Adrenal gland (tissue), 7 donors: ENCODE data around the gene LIMS3.

GRCh38 chr2:109674979-109675507 is 60.9 kb downstream of the SOWAHC start:
- PRO-cap, 3 experiments = no peak in any of the 3 experiments
- RAMPAGE, long total RNA, 4 experiments = no peak in any of the 4 experiments
- RRBS = no CpG with 5 or more reads among the region's 7 CpGs

DNA sequence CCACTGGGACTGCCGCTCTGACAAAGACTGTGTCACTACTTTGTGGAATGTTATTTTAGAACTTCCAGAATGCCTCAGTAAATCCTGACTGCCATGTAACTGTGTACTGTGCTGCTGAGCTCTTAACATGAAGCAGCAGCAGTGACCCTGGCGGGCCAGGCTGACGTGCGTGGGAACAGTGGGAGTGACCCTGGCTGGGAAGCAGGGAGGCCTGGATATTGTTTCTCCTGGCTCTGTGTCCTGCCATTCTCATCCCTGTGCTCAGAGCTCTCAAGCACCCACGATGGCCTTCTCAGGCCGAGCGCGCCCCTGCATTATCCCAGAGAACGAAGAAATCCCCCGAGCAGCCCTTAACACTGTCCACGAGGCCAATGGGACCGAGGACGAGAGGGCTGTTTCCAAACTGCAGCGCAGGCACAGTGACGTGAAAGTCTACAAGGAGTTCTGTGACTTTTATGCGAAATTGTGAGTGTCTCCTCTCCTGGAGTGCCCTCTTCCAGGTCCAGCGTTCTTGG is at the start of gene LIMS3:
Gene LIMS3, plus strand, starts transcription at position 243 of the 515 bp plus-strand sequence.
- PRO-cap, 3 experiments = no peak in any of the 3 experiments
- RAMPAGE, long total RNA, 4 experiments = no peak in any of the 4 experiments
- RRBS = no CpG with 5 or more reads among the region's 17 CpGs

- PRO-cap, 3 experiments = no peak in any of the 3 experiments
- RAMPAGE, long total RNA, 4 experiments = no peak in any of the 4 experiments
- RRBS = no CpG with 5 or more reads among the region's 19 CpGs
These were observed 718 bp downstream of the MALL start for GRCh38 chr2:110114820-110115387.

DNA sequence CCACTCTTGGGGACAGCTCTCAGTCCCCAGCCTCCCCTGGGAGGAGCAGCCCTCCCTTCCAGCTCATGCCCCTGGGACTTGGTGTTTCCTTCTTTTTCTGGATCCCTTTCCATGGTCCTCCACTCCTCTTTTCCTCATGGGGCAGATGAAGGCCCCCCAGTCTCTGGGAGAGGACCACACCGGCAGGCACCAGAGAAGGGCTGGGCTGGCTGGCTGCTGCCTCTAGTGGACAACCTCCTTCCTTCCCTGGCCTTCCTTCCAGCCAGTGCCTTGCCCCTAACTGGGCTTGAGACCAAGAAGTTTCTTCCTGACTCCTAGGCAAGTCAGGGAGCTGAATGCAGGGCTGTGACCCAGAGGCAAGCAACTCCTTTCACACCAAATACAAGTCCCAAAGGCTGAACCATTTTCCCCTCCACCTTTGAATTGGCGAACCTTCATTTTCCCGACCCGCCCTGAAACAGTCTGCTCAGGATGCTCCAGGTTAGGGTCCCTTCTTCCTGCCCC is 770 bp upstream of the MALL start:
- PRO-cap, 3 experiments = no peak in any of the 3 experiments
- RAMPAGE, long total RNA, 4 experiments = no peak in any of the 4 experiments
- RRBS = no CpG with 5 or more reads among the region's 4 CpGs

DNA sequence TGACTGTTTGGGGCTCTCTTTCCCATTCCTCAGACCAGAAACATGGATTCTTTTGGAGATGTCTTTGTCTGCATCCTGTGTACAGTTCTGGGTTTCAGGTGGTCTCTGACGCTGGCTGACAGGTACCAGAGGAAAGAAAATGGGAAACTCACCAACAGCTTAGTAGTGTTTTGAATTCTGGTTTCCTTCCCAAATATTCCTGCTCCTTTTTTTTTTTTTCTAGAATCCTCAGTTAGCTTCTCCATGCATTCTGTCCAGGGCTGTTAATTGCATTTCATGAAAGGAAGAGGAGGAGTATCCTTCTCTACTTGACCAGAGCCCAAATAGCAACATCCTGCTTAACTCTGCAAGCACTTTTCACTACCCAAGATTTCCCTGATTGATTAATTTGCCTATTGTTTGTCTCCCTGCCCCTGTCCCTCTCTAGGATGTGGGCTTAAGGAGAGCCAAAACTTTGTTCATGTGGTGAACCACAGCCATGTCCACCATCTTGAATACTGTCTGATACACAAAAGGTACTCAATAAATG is 2.3 kb upstream of the MALL start:
- PRO-cap, 3 experiments = no peak in any of the 3 experiments
- RAMPAGE, long total RNA, 4 experiments = start-site peak on the minus strand in 2 of 4 experiments, centred at positions 280 to 281 of the sequence, 16 to 17 reads per replicate
- RRBS = no CpG with 5 or more reads among the region's 1 CpG

- PRO-cap, 3 experiments = no peak in any of the 3 experiments
- RAMPAGE, long total RNA, 4 experiments = no peak in any of the 4 experiments
- RRBS = no CpG with 5 or more reads among the region's 16 CpGs
These were observed 1.7 kb upstream of the BUB1 start for GRCh38 chr2:110679467-110679996.

DNA sequence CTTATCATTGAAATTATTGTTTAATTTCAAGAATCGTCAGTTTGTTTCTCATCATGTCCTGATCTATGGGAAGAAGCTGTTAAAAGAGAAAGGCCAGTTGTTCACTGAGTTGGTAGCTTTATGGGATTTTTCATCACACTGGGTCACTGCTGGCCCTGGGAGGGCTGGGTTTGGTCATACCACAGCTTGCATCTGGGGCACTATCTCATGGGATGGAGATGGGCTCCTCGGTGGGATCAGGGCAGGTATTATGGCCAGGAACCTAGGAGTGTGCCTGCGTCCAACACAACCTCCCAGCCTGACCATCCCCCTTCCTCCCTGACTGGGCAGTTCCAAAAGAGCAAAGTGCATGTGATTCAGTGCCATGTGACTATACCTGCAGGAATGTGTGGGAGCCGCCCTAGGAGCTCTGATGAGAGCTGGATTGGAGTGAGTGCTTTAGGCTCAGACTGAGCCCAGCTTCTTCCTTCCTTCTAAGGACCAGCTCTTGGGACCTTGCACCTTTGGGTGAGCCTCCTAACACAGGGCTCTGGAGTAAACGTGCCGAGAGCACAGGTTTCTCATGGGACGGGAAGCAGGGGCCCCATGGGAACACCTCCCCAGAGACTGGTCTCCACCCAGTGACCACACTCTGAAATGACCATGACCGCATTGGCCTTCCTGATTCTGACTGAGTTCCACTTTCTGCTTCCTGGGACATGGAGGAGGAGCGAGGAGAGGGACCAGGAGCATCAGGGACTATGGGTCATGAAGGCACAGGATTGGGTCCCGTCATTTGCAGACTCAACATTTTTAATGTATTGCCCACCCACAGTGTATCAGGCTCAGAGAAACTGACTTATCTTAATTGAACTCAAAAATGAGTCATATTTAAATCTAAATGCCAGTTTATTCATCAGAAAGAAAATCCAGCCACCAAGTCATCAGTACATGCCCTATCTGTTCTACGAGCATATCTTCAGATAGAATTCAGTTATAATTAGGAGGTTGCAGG is 87.9 kb upstream of the BCL2L11 start:
- PRO-cap, 3 experiments = no peak in any of the 3 experiments
- RAMPAGE, long total RNA, 4 experiments = no peak in any of the 4 experiments
- RRBS = no CpG with 5 or more reads among the region's 11 CpGs

- PRO-cap, 3 experiments = no peak in any of the 3 experiments
- RAMPAGE, long total RNA, 4 experiments = no peak in any of the 4 experiments
- RRBS = no CpG with 5 or more reads among the region's 1 CpG
These were observed 24.8 kb downstream of the BCL2L11 start for GRCh38 chr2:111145606-111145909.

- PRO-cap, 3 experiments = peak in 1 of 3 experiments; most common plus-strand start chr2:111185792 (in 1); most common minus-strand start chr2:111185643 (in 1)
- RAMPAGE, long total RNA, 4 experiments = no peak in any of the 4 experiments
- RRBS = no CpG with 5 or more reads among the region's 16 CpGs
These were observed 64.8 kb downstream of the BCL2L11 start for GRCh38 chr2:111185170-111186244.

- PRO-cap, 3 experiments = peak in 3 of 3 experiments; most common minus-strand start chr2:111898310 (in 3)
- RAMPAGE, long total RNA, 4 experiments = no peak in any of the 4 experiments
- RRBS = 1% methylated on average over 7 of the region's 14 CpGs
These were observed 323 bp upstream of the MERTK start for GRCh38 chr2:111898176-111898392.

DNA sequence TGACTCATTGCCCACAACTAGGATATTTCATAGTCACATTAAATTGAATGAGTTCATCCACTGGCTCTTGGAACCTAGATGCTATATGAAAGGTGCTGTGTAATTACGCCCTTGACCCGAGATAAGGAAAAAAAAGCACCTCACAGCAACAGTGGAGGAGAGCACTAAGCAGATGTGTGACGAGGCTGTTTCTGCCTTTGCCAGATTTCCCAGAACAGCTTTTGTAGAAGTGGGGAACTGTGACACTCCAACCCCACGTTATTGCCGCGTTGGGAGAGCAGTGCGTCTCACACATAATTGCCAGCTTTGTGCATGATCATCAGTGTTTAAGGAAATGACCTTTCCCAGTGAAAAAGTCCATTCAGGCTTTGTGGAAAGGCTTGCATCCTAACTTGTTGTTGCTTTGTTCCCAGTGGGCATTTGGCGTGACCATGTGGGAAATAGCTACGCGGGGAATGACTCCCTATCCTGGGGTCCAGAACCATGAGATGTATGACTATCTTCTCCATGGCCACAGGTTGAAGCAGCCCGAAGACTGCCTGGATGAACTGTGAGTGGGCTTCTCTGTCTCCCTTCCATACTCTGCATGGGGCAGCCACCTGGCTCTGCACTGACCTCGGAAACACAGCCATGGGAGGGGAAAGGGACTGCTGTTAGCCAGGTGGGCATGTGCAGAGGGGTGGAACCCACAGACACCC is 33.1 kb upstream of the TMEM87B start:
- PRO-cap, 3 experiments = peak in 1 of 3 experiments; most common plus-strand start position 261 of the sequence (in 1)
- RAMPAGE, long total RNA, 4 experiments = no peak in any of the 4 experiments
- RRBS = no CpG with 5 or more reads among the region's 12 CpGs

DNA sequence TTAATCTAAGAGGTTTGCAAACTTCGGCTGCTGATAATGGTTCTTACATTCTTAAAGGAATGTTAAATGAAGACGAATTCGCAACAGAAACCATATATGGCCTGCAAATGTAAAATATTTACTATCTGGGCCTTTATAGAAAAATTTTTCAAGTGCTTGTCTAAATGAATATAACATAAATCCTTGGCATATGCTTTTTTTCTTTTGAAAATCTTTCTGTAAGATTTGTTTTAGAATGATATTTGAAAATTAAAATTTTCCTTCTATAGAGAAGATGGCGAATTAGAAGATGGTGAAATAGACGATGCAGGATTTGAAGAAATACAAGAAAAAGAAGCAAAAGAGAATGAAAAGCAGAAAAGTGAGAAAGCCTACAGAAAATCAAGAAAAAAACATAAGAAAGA is 24.2 kb downstream of the ZC3H6 start:
- PRO-cap, 3 experiments = no peak in any of the 3 experiments
- RAMPAGE, long total RNA, 4 experiments = start-site peak on the plus strand in 1 of 4 experiments, centred at position 283 of the sequence, 11 reads per replicate
- RRBS = no CpG with 5 or more reads among the region's 5 CpGs

- PRO-cap, 3 experiments = no peak in any of the 3 experiments
- RAMPAGE, long total RNA, 4 experiments = no peak in any of the 4 experiments
- RRBS = no CpG with 5 or more reads among the region's 1 CpG
These were observed 28.7 kb downstream of the ZC3H6 start for GRCh38 chr2:112304104-112304543.

DNA sequence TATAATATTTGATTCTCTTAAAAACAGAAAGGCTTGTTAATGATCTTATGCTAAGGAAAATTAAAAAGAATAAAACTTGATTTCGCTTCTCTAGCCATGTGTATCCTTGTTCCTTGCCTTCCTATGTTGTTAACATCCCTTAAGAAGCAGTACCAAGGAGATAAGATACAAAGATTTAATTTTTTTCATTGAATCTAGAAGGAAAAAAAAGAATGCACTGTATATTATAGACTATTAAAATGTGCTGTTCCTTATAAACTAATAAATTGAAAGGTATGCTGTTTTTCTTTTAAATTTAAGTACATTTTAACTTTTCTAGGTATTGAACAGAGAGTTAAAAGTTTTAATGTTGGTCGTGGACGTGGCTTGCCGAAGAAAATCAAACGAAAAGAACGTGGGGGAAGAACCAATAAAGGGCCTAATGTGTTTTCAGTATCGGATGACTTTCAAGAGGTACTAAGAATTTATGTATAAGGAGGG is 36.1 kb downstream of the ZC3H6 start:
- PRO-cap, 3 experiments = no peak in any of the 3 experiments
- RAMPAGE, long total RNA, 4 experiments = no peak in any of the 4 experiments
- RRBS = no CpG with 5 or more reads among the region's 7 CpGs

GRCh38 chr2:112314753-112315408 is 39.5 kb downstream of the ZC3H6 start:
- PRO-cap, 3 experiments = no peak in any of the 3 experiments
- RAMPAGE, long total RNA, 4 experiments = no peak in any of the 4 experiments
- RRBS = no CpG with 5 or more reads among the region's 3 CpGs

GRCh38 chr2:112541680-112541941 is 654 bp upstream of the POLR1B start:
- PRO-cap, 3 experiments = peak in 3 of 3 experiments; most common plus-strand start chr2:112541907 (in 3); most common minus-strand start chr2:112541887 (in 2)
- RAMPAGE, long total RNA, 4 experiments = no peak in any of the 4 experiments
- RRBS = 2% methylated on average over 8 of the region's 12 CpGs

- PRO-cap, 3 experiments = no peak in any of the 3 experiments
- RAMPAGE, long total RNA, 4 experiments = no peak in any of the 4 experiments
- RRBS = no CpG with 5 or more reads among the region's 14 CpGs
These were observed 952 bp downstream of the POLR1B start for GRCh38 chr2:112543130-112543703.

DNA sequence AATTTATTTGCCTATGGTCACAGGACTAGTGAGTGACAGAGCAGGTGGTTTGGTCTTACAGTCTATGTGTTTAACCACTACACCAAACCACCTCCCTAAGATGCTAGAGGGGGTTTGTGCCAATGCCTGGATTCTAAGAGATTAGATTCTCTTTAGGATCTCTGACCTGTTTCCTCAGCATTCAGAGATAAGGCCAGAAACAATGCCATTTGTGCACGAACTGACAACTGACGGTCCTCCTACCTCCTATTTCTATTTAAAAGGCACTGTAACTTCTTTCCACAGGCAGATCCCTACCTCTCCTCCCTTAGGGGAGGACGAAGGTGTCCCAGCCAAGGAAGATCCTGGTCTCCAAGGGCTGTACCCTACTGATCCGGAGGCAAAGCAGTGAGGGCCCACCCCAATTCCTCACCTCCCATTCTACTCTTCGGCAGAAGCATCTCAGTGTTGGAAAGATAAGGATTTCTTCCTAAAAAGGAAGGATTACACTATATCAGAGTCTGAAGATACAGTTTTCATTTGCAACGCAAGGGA is 2.1 kb upstream of the SLC20A1 start:
- PRO-cap, 3 experiments = no peak in any of the 3 experiments
- RAMPAGE, long total RNA, 4 experiments = no peak in any of the 4 experiments
- RRBS = no CpG with 5 or more reads among the region's 6 CpGs

DNA sequence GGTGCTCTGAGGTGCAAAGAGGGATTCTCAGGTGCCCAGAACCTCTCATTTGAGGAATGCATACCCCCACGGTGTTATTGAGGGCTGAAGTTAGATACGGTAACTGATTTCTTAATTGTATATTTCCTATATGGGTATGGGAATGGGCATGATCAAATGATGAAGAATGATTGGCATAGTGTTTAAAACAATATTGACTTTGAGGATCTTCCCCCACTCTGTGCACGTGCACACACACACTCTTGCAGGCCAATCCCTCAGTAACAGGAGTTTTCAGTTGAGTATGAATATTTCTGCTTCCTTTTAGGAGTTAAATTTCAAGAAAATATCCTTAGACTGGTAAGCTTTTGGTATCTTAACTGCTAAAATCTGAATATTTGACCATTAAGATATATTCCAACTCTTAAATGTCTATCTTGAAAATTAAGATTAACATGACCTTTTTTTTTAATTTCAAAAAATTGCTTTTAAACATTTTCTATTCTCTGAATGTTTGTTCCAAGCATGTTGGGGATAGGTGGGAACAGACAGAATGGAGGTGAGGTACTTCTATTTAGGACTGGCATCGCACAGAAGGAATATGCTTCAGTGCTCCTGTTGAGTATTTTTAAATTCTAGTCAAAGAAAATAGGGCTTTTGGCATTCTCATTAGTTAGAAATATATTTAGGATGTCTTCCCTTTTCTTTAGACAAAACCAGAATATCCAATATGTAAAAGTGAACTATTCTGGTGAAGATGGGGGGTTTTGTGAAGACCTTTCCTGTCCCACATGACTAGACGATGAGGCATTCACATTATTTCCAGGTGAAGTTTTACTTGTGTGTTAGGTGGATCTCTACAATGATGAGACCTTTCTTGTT is 3.6 kb downstream of the SLC20A1 start:
- PRO-cap, 3 experiments = no peak in any of the 3 experiments
- RAMPAGE, long total RNA, 4 experiments = no peak in any of the 4 experiments
- RRBS = no CpG with 5 or more reads among the region's 5 CpGs

- PRO-cap, 3 experiments = peak in 1 of 3 experiments; most common plus-strand start chr2:112656751 (in 1)
- RAMPAGE, long total RNA, 4 experiments = no peak in any of the 4 experiments
- RRBS = no CpG with 5 or more reads among the region's 7 CpGs
These were observed 11.0 kb downstream of the SLC20A1 start for GRCh38 chr2:112656626-112657278.